Left lung (tissue), 1 donor: ENCODE measurements around a stretch of chr15.

DNA sequence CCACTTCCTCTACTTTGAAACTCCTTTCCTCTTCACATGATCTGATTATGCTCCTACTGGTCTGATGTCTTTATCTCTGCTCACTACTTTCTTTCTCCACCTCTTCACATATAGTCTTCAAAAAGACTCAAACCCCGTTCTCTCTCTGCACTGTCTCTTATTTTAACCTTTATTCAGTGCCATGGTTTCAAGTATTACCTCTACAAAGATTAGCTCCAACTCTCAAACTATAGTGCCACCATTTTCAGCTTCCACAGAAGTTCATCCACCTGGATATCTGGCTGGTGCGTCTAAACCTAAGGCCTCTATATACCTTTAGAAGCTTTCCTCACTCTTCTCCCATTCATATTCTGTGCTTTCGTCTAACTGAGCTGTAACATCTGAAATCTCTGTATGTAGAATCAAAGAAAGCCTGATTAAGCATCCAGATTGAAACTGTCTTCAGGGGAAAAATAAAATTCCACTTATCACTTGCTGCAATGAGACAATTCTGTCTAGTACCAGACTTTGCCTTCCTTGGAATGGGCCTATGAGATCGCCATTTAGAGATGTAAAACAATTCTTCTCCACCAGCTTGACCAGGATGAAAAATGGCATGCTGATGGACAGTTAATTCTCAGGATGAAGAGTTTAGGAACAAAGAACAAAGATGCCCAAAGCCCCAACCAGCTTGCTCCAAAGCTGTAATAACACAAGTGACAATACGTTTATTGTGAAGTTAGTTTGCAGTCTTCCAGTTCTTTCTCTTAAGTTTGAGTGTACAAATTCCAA is 75.9 kb downstream of the MEIS2 start:
- PRO-cap: no peak

- PRO-cap: bidirectional peak, plus-strand start at chr15:37098810, minus-strand start at chr15:37098662
Observed at GRCh38 chr15:37098523-37098892, 1.8 kb downstream of the MEIS2 start.

DNA sequence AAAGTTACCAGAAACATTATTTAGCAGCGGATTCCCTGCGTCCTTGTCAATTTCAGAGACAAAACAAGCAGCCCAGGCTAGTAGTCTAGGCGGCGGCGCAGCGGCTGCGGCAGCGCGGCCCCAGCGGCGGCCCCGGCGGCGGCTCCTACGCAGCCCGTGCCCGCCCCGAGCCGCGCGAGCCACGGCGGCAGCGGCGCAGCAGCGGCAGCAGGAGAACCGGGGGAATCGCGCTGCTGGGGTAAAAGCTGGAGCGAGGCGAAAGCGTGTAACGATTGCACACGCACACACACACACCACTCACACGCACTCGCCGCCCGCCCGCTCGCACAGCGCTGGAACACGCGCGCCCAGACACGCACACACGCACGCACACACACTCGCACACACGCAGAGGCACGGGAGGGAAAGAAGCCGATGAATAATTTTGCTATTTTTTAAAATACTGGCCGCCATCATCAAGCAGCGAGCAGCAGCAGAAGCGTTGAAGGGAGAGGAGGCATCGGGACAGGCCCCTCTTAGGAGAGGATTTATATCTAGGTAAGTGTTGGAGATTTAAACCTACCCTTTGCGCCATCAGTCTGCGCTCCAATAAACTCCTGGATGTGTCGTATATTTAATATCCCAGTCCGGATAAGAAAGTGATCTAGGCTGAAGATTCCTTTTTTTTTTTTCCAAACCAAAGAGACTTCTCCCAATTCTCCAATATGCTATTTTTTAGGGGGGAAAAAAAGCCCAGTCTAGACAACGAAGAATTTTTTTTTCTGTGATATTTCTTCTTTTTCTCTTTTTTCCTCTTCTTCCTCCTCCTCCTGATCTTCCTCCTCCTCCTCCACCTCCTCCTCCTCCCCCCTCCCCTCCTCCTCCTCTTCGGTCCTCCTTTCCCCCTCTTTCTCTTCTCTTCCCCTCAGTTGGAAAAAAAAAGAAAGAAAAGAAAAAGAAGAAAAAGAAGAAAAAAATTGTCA is 1.2 kb downstream of the MEIS2 start:
- PRO-cap: bidirectional peak, plus-strand start at position 268 of the sequence, minus-strand start at position 189 of the sequence

DNA sequence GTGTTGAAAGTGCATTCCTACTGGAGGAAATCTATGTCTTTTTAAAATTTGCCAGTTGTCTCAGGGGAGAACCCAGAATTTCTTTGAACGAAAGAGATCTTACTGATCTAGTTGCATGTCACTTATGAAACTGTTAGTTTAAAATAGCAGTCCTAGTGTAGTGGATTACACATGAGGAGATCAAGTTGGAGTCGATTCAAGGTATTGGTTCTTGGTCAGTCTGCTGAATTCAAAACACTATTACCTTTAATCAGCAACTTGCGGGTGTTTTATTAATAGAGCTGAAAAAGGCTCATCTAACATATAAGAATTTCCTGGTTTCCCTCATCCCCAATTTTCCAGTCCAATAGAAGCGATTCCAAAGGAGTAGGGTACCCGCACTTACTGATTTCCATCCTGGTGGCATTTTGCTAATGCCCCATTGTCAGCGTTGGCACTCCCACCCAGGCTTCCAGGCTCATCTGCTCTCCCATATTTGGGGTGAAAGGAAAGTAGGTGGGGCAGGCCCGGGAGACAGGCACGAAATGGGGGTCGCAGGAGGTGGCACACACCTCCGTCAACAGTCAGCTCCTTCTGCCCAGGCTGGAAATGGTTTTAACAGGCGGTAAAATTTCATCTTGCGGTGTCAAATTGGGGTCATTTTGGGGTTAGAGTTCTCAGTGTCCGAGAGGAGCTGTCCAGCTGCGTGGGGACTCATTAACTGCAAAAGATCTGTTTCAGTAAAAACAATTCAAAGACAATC is 3.9 kb upstream of the MEIS2 start:
- PRO-cap: no peak

DNA sequence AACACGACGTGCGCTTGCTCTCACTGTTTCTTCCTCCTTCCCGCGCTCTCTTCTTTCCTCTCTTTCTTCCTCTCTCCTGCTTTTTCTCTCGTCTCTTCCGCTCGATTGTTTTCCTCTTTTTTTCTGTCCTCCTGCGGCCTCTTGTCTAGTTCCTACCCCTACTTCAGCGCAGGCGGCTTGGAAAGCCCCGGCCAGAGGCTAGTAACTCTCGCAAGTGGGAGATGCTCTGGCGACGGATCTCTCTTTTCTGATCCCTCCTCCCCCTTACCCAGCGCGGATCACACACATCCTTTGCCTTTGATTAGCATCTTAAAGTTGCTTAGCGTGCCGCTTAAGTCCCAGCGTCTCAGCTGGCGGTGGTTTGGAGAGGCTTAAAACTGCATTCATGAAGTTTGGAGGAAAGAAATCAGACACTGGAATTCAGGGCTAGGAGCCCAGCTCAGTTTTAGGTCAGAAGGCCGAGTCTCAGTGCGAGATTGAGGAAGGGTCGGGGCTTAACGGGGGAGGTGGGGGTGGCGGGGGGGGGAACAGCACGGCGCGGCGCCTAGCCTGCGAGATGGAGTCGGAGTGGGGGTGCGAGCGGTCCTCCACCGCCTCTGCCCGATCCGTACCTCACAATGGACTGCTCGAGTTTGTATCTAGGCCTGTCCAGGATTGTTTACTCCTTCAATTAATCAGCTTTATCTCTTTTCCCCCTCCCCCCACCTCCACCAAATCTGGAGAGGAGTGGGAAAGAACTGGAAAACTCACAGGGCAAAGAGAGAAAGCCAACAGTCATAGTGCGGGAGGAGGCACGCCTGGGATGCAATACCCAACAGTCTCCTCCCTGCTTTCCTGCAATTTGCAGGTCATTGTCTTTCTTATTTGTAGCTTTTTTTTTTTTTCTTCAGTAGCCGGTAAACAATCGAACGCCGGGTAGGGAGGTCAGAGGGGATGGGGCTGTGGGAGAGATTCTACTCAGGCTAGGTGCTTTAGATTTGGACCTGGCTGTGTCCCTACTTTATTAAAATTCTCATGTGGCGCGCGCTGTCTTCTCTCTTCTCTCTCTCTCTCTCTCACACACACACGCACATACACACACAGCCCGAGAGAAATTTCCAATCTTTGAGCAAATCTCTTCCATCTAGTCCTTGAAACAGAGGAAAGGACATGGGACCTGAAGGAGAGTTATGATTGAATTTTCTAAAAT is 6.6 kb upstream of the MEIS2 start:
- PRO-cap: no peak

- PRO-cap: no peak
Observed at GRCh38 chr15:37109210-37109921, 9.0 kb upstream of the MEIS2 start.

GRCh38 chr15:37219420-37219969 is 119.1 kb upstream of the MEIS2 start:
- PRO-cap: no peak

DNA sequence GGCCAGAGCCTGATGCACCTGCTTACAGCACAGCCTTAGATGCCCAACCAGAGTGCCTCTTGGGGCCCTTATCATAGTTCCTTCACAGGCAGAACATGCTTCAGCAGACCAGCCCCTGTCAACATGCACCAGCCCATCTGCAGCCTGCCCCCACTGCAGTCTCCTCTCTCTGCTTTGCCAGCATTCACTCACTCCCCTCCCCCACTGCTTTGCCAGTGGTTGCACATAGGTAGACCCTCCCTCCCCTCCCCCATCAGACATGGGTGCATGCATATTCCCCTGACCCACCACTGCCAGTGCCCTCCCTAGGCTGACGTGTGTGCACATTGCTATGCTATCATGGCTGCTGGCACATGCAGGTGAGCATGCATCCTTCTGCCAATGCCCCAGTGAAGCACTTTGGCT is 376.2 kb upstream of the TMCO5A start:
- PRO-cap: no peak

GRCh38 chr15:38262700-38263086 is 10.1 kb downstream of the SPRED1 start:
- PRO-cap: no peak

DNA sequence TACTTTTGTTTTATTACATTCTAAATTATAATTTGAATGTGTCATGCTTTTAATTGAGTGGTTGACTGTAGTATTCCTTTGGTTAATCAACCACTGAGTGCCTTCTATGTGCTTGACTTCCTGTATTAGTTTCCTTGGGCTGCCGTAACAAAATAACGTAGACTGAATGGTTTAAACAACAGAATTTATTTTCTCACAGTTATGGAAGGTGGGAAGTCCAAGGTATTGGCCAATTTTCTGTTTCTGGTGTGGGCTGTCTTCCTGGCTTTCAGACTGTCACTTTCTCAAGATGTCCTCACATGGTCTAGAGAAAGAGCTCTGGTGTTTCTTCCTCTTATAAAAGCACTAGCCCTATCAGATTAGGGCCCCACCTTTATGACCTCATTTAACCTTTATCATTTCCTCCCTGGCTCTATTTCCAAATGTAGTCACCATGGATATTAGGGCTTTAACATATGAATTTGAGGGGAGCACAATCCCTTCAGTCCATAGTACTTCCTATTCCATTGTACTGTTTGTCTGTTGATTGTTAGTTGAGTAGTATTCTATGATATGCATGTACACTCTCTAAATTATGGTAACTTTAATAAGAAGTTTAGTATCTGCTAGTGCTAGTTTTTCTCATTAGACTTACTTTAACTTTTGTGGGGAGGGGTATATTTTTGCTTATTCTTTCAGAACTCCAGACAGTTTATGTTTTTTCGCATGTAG is 54.7 kb downstream of the SPRED1 start:
- PRO-cap: no peak

DNA sequence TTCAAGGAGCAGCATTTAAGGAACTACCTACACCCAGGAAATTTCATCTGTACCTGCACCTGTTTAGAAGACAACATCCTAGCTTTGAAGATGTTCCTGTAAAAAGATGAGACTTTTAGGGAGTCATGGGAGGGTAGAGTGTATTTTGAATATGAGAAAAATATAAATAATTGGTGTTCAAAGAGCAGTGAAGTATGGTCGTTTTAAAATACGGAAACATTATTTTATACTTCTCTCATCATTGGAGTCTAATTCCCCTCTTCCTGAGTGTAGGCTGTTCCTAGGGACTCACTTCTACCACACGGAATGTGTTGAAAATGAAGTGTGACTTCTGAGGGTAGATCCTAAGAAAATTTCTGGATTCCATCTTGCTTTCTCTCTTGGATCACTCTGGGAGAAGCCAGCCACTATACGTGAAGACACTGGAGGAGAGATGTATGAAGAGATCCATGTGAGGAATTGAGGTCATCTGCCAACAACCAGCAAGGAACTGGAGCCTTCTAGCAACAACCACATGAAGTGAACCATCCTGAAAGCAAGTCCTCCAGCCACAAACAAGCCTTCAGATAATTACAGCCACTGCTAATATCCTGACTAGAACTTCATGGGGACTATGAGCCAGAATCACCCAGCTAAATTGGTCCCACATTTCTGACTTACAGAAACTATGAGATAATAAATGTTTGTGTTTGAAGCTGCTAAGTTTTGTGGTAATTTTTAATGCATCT is 74.6 kb downstream of the SPRED1 start:
- PRO-cap: no peak

- PRO-cap: no peak
Observed at GRCh38 chr15:38332434-38333248, 80.0 kb downstream of the SPRED1 start.

- PRO-cap: no peak
Observed at GRCh38 chr15:38454726-38455277, 875 bp downstream of the FAM98B start.

DNA sequence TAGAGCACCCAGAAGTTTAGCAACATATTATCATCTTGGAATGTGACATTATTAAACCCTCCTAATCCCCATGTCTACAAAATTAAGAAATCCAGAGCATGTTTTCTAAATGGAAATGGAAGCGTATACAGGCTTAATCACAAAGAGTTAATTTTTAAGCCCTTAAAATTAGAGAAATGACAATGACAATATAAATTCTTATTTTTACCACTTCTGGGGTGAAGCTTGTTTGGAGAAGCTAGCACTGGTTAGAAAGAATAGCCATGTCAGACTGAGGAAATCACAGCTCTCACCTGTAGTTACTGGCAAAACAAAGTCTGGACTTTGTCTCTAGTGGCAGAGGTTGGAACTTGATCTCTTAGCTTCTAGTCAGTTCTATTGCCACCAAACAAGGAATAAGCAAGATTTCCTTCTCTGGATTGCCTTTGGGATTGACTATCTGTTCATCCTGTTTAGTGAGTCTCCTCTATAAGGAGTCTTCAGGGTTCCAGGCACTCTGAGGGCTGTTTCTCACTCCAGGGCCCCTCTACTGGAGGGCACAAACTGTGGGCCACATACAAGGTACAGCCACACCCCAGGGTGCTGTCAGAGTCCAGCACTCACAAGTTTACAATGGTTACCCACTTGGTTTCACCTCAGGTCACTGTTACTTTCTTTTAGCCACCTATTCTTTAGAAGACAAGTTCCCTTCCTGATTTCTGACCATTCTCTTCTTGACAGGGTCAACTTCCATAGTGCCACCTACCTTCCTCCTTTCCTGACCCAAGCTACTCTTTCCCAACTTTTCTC is 426.7 kb upstream of the THBS1 start:
- PRO-cap: no peak

DNA sequence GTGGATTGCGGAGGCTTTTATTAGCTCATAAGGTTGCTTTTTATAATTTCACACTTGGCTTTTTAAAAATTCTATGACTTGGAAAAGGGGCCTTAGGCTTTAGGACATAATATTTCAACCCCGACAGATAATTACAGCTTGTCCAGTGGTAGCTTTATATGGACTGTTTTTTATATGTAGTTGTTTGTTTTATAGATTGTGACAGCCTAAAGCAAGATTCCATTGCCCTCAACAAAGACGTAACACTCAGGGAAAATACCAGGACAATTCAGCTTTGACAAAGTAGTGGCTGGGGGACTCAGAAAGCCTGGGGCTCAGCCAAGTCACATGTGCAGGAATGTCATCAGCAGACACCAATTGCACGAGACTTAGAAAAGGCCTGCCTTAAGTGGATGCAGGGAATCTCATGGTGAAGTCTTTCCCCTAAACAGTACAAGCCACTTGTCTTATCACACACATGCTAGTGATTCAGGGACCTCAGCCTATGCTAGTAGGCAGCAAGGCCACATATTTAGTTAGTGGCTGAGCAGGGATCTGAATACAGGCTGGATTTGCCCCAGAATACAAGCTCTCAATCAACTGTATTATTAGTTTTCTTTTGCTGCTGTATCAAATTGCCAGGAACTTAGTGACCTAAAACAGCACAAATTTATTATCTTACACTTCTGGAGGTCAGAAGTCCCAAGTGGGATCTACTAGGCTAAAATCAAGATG is 381.8 kb upstream of the THBS1 start:
- PRO-cap: no peak

DNA sequence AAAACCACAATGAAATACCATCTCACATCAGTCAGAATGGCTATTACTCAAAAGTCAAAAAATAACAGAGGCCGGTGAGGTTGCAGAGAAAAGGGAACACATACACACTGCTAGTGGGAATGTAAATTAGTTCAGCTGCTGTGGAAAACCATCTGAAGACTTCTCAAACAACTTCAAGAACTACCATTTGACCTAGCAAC is 199.3 kb upstream of the THBS1 start:
- PRO-cap: no peak

- PRO-cap: unidirectional peak, minus-strand start at chr15:39511450
Observed at GRCh38 chr15:39511255-39511655, 69.6 kb upstream of the THBS1 start.

- PRO-cap: unidirectional peak, plus-strand start at chr15:39586730
Observed at GRCh38 chr15:39586307-39587201, 5.7 kb downstream of the THBS1 start.

DNA sequence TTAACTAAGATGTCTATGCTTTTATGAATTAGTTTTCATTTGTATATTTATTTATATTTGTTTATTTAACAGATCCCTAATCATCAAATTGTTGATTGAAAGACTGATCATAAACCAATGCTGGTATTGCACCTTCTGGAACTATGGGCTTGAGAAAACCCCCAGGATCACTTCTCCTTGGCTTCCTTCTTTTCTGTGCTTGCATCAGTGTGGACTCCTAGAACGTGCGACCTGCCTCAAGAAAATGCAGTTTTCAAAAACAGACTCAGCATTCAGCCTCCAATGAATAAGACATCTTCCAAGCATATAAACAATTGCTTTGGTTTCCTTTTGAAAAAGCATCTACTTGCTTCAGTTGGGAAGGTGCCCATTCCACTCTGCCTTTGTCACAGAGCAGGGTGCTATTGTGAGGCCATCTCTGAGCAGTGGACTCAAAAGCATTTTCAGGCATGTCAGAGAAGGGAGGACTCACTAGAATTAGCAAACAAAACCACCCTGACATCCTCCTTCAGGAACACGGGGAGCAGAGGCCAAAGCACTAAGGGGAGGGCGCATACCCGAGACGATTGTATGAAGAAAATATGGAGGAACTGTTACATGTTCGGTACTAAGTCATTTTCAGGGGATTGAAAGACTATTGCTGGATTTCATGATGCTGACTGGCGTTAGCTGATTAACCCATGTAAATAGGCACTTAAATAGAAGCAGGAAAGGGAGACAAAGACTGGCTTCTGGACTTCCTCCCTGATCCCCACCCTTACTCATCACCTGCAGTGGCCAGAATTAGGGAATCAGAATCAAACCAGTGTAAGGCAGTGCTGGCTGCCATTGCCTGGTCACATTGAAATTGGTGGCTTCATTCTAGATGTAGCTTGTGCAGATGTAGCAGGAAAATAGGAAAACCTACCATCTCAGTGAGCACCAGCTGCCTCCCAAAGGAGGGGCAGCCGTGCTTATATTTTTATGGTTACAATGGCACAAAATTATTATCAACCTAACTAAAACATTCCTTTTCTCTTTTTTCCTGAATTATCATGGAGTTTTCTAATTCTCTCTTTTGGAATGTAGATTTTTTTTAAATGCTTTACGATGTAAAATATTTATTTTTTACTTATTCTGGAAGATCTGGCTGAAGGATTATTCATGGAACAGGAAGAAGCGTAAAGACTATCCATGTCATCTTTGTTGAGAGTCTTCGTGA is 14.8 kb downstream of the THBS1 start:
- PRO-cap: unidirectional peak, plus-strand start at position 348 of the sequence; unidirectional peak, plus-strand start at position 419 of the sequence

GRCh38 chr15:39598175-39598951 is 17.5 kb downstream of the THBS1 start:
- PRO-cap: unidirectional peak, plus-strand start at chr15:39598314; unidirectional peak, plus-strand start at chr15:39598499; unidirectional peak, plus-strand start at chr15:39598579